SJSA1 (cell line): ENCODE measurements around the gene PEX26.

- RAMPAGE, long total RNA, result no peak
These were observed 9.4 kb upstream of the CCT8L2 start for GRCh38 chr22:16601605-16602786.

GRCh38 chr22:16661437-16662347 is 69.1 kb upstream of the CCT8L2 start:
- RAMPAGE, long total RNA, result no peak

DNA sequence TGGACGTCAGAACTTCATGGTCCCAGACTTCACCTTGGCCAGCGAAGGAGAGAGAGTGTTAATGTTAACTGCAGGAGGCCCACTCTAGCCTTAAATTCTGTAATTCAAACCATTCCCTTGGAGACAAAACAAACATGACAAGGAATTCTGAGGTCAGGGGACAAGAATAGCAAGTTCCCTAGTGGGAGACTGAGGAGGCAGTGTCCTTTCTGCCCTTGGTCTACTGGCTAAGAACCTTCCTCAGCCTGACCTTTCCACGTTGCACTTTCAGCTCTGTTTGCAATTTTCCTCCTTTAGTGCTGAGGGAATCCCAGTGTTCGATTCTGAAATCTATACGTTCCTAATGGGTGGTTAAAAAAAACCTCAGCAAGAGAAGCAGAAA is 44.5 kb upstream of the XKR3 start:
- RAMPAGE, long total RNA, result no peak

- RAMPAGE, long total RNA, result no peak
These were observed 29.2 kb upstream of the GAB4 start for GRCh38 chr22:17036890-17037938.

GRCh38 chr22:17097474-17098025 is 12.8 kb downstream of the IL17RA start:
- RAMPAGE, long total RNA, result no peak

DNA sequence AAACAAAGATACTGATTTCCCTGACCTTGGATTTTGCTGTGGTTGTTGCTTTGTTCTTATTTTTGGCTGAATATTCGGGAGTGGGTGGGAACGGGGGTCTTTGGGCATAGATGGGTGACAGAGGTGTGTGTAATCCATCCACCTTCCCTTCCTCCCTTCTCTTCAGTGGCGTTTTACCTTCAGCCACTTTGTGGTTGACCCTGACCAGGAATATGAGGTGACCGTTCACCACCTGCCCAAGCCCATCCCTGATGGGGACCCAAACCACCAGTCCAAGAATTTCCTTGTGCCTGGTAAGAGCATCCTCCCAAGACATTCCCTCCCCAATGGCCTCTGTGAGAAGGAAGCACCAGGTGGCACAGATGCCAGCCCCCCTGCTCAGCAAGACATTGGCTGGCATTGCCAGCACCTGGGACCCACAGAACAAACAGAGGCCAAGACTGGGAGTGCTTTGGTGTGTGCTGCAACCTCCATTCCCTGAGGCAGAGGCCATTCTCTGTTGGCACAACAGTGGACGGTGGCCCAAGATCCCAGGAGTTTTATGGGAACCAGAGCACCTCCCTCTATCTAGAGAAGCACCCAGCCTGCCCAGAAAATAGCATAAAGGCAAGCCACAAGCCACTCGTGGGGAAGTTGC is 15.5 kb downstream of the IL17RA start:
- RAMPAGE, long total RNA, result no peak

- RAMPAGE, long total RNA, result no peak
These were observed 17.7 kb upstream of the ADA2 start for GRCh38 chr22:17236839-17237469.

- RAMPAGE, long total RNA, result no peak
These were observed 64.8 kb upstream of the CECR2 start for GRCh38 chr22:17304384-17304915.

GRCh38 chr22:17772835-17773620 is 1.2 kb downstream of the BID start:
- RAMPAGE, long total RNA, result no peak

GRCh38 chr22:17775288-17775644 is 997 bp upstream of the BID start:
- RAMPAGE, long total RNA, result no peak

DNA sequence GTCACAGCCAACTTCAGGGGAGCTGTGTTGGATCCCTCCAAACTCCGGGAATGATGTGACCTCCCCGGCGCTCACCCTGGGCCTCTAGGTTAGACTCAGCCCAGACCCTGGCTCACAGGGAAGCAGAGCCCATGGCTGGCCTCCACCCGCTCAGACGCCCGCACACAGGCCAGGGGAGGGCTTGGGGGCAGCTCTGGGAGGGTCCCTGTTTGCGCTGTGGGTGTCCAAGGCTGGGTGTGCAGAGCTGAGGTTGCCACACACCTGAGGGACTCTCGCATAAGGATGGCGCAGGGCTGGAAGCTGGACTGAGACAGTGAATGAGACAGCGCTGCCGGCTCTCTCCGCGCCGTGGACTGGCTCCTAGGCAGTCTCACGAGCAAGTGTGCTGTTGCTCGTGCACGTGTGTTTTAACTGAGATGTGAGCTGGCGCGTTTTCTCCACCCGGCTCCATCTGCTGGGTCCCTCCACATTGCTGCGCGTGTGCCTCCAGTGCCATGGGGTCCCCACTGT is 4.1 kb upstream of the BID start:
- RAMPAGE, long total RNA, result no peak

- RAMPAGE, long total RNA, result no peak
These were observed 71.5 kb upstream of the BID start for GRCh38 chr22:17845615-17846254.

GRCh38 chr22:17966200-17966904 is 58.0 kb downstream of the MICAL3 start:
- RAMPAGE, long total RNA, result no peak

GRCh38 chr22:17980547-17981223 is 43.7 kb downstream of the MICAL3 start:
- RAMPAGE, long total RNA, result no peak

DNA sequence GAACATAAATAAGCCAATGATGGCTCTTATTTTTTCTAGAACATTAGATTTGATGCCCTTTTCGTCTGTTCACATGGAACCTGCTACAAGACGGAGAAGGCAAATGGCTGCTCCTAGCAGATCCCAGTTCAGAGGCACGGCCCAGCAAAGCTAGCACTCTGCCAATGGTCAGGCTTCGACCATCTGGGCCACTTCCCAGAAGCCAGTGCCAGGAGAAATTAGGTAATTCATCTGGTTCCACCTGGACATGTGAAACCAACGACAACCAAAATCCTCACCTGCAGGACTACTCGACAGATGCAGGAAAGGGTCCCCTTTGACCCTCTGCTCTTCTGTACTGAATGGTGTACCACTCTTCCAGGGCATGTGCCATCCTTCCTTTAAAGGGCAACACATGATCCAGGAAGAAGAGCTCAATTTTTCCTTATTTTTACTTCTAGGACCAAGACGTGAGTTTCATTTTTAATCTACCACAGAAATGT is 25.4 kb downstream of the MICAL3 start:
- RAMPAGE, long total RNA, result no peak

DNA sequence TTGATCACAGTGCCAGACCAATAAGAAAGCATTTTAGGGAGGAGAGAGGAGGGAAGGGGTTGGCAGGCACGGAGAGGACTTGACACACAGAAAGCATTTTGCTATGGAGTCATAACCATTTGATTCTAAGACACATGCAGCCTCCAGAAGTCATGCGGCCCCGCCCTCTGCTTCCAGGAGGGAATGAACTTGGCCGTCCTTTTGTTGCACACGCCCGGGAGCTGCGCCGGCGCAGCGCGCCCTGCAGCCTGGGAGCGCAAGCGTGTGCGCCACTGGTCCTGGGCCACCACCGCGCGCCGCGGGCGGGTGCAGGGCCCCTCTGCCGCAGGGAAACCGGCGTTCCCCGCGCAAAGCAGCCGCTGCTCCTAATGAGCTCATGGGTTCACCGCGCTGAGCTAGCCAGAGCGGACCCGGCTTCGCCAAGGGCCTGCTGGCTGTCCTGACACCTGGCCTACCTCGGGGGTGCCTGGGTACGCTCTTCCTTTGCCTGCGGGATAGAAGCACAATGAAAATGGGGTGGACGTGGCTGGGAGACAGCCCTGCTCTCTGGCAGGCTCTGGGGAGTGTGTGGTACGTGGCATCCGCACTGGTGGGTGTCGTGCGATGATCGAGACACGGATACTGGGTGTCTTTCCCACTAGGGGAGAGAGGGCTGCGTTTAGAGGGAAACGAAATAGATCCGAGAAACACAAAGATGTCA is 751 bp downstream of the MICAL3 start:
- RAMPAGE, long total RNA, result no peak

DNA sequence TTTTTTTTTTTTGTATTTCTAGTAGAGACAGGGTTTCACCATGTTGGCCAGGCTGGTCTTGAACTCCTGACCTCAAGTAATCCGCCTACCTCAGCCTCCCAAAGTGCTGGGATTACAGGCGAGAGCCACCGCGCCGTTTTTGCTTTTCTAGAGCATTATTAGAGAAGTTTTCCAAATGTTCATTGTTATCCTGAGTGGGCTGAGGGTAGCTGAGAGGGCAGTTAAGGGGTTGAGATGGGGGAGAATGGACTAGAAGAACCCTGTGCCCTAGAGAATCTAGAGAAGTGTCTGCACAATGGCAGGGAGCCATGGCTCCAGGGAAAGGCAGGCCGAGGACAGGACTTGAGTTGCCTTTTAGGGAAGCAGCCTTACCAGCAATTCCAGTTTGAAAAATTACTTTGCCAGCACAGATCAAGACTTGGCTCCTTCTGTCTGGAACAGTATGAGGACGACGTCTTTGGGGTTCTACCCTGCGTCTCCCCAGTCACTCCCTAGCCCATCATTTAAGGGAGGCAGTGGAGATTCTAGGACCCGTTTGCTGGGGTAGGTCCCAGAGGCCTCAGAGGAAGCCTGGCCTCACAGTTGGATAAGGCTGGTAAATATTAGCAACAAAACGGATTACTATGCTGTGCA is 25.7 kb upstream of the MICAL3 start:
- RAMPAGE, long total RNA, result no peak

DNA sequence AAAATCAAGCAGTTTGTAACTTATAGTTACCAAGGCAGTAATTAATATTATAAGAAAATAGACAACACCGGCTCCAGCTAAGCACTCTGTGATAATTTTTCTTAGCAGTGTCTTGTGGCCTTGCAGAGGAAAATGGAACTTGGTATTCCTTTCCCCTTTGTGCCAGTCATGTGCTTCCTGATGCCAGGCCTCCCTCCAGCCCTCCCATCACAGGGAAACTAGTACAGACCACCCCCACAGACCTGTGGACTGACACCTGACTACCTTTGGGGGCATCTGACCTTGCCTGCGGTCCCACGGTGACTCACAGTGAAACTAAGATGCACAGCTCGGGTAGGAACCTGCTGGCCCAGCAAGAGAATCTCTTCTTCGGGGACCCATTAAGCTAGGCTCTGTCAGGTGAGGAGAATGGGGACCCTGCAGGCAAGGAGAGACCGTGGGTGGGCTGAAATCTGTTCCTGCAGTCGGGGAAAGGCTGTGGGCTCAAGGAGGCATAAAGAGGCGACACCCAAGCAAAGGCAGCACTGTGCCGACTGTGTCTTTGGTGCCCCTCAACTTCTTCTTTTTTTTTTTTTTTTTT is 21.0 kb upstream of the PEX26 start:
- RAMPAGE, long total RNA, result no peak

DNA sequence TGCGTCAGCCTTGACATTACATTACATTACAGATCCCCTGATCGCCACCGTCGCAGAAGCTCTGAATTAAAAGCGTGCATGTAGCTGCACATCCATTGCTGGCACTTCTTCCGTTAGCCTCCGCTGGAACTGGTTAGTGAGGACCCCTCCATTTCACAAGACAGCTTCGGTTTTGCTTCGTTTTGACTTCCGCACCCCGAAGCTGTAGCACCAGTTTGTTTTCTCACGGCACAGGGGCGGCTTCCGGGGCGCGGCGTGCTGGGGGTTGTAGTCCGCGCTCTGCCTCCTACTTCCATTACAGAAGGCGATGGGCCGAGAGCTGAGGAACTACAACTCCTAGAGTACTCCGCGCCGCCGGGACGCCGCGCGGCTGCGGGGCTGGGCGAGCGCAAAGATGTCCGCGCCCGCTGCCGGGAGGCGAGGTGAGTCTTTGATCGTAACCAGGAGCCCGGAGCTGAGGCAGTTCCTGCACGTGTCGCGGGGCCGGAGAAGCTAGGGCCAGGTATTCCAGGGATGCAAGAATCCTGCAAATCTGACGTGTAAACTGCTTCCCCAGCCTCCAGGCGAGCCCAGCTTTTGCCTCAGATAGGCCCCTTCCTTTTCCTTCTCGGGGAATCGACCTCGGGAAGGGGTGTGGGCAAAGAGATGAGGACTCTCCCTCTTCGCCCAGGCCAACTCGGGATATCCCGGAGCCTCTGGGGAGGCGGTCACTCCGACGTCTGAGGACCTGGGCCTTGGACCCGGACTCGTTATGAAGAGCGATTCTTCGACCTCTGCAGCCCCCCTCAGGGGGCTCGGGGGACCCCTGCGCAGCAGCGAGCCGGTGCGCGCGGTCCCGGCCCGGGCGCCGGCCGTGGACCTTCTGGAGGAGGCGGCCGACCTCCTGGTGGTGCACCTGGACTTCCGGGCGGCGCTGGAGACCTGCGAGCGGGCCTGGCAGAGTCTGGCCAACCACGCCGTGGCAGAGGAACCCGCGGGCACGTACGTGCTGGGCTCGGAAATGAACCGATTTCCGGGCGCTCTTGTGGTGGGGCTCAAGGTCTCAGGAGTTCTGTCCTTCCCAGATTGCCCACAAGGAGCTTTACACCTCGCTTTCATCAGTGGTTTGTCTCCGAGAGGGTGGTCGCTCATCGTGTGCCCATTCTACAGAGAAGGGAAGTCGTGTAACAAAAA is at the start of gene PEX26:
PEX26 (plus strand) TSS at position 365 of the 1,173 bp plus-strand sequence.
- RAMPAGE, long total RNA, result no peak

- RAMPAGE, long total RNA, result no peak
These were observed 2.9 kb downstream of the TUBA8 start for GRCh38 chr22:18113614-18113867.